Mammary microvascular endothelial cell (primary cell): Measurements from ENCODE around the gene MCCC1.

GRCh38 chr3:181304049-181304433 lies 314.5 kb upstream of the DNAJC19 start:
- RAMPAGE, long total RNA: no peak

DNA sequence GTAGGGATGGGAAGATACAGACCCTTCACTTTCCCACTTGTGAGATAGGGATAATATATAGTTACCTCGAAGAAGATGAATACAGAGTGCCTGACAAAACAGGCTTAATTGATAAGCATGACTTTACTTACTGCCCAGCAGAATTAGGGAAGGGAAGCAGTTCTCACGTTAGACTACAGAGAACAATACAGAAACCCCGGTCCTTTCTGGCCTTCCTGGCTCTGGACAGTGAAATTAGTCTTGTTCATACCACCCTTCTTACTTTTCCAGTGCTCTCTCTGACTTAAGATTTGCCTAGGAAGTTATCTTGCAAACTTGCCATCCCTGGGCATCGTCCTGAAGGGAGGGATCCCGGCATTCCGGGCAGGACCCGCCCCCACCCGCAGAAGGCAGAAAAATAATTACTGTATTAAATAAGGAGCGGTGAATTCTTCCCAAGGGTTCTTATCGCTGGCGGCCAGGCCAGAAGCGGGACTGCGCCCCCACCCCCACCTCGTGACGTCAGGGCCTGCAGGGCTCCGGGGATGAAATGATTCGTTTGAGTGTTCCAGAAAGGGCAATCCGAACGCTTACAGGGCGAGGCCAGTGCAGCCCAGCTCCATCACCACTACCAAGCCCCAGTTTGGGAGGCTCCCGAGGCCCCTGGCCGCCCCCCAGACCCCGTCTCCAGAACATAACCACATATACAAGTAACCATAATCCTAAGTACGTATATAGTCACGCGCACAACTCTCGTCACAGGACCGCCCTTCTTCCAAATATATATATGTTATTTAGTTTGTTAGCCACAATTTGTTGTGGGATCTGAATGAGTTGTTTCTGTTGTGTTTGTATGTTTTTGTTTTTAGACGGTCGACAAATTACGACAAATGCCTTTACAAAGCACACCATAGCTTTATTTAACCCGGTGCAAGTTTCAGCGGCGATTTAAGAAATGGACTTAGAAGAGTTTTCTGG lies 8.5 kb downstream of the SOX2 start:
- RAMPAGE, long total RNA: no peak

- RAMPAGE, long total RNA: no peak
These were observed 15.0 kb downstream of the SOX2 start for GRCh38 chr3:181726319-181727591.

DNA sequence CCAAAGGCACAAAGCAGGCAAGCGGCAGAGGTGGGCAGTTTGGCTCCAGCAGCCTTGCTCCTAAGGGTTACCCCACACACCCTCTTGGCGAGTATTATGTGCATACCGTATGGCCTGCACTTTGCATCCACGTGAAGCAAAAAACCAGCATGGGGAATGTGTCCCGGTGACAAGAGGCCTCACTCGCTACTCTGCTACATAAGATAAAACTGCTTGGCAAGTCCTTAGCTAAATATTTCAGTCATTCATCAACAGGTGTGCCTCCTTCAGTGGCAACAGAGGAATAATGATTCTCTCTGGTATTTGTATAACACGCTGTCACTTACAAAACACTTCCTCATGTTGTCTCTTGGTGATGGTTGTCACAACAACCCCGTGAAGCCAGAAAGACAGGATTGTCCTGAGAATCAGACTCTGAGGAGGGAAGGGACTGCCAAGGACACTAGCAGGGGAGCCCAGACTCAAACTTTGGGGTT lies 150.7 kb upstream of the ATP11B start:
- RAMPAGE, long total RNA: no peak

GRCh38 chr3:182682123-182682496 lies 111.2 kb upstream of the ATP11B start:
- RAMPAGE, long total RNA: no peak

DNA sequence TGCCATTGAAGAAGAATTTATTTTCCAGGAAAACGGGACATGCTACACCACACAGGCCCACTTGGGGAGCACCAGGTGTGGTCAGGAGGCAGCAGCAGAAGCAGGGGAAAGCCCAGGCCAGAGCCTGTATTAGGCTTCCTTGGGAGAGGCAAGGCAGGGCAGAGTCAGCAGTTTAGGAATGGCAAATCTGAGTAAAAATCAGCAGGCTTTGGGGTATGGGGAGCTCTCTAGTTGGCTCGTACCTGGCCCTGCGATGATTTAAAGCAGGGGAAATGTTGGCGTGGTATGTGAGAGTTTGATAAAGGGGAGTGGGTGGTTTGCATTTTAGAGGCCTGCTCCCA lies 88.3 kb upstream of the ATP11B start:
- RAMPAGE, long total RNA: no peak

DNA sequence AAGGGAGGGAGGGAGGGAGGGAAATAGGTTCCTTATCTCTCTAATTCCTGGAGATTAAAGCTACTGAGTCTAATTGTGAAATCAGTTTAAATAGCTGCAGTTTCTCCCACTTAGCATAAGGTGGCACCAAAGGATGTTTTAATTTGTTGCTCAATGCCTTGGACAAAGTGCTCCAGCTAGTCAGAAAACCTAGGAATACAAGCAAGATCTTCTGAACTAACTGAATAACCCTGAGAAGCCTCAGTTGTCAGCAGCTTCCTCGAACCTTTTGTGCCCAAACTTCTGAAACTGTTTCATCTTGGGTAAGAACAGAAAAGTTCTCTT lies 79.2 kb upstream of the ATP11B start:
- RAMPAGE, long total RNA: no peak

- RAMPAGE, long total RNA: no peak
These were observed 87.4 kb downstream of the ATP11B start for GRCh38 chr3:182880697-182881070.

GRCh38 chr3:182889989-182890376 lies 90.4 kb downstream of the DCUN1D1 start:
- RAMPAGE, long total RNA: no peak

DNA sequence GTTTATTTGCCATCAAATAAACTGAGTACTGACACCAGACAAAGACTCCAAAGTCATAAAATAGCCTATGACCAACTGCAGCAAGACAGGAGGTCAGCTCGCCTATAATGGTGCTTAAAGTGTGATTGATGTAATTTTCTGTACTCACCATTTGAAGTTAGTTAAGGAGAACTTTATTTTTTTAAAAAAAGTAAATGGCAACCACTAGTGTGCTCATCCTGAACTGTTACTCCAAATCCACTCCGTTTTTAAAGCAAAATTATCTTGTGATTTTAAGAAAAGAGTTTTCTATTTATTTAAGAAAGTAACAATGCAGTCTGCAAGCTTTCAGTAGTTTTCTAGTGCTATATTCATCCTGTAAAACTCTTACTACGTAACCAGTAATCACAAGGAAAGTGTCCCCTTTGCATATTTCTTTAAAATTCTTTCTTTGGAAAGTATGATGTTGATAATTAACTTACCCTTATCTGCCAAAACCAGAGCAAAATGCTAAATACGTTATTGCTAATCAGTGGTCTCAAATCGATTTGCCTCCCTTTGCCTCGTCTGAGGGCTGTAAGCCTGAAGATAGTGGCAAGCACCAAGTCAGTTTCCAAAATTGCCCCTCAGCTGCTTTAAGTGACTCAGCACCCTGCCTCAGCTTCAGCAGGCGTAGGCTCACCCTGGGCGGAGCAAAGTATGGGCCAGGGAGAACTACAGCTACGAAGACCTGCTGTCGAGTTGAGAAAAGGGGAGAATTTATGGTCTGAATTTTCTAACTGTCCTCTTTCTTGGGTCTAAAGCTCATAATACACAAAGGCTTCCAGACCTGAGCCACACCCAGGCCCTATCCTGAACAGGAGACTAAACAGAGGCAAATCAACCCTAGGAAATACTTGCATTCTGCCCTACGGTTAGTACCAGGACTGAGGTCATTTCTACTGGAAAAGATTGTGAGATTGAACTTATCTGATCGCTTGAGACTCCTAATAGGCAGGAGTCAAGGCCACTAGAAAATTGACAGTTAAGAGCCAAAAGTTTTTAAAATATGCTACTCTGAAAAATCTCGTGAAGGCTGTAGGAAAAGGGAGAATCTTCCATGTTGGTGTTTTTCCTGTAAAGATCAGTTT lies 59.9 kb downstream of the DCUN1D1 start:
- RAMPAGE, long total RNA: no peak

GRCh38 chr3:182925393-182926058 lies 54.8 kb downstream of the DCUN1D1 start:
- RAMPAGE, long total RNA: no peak

DNA sequence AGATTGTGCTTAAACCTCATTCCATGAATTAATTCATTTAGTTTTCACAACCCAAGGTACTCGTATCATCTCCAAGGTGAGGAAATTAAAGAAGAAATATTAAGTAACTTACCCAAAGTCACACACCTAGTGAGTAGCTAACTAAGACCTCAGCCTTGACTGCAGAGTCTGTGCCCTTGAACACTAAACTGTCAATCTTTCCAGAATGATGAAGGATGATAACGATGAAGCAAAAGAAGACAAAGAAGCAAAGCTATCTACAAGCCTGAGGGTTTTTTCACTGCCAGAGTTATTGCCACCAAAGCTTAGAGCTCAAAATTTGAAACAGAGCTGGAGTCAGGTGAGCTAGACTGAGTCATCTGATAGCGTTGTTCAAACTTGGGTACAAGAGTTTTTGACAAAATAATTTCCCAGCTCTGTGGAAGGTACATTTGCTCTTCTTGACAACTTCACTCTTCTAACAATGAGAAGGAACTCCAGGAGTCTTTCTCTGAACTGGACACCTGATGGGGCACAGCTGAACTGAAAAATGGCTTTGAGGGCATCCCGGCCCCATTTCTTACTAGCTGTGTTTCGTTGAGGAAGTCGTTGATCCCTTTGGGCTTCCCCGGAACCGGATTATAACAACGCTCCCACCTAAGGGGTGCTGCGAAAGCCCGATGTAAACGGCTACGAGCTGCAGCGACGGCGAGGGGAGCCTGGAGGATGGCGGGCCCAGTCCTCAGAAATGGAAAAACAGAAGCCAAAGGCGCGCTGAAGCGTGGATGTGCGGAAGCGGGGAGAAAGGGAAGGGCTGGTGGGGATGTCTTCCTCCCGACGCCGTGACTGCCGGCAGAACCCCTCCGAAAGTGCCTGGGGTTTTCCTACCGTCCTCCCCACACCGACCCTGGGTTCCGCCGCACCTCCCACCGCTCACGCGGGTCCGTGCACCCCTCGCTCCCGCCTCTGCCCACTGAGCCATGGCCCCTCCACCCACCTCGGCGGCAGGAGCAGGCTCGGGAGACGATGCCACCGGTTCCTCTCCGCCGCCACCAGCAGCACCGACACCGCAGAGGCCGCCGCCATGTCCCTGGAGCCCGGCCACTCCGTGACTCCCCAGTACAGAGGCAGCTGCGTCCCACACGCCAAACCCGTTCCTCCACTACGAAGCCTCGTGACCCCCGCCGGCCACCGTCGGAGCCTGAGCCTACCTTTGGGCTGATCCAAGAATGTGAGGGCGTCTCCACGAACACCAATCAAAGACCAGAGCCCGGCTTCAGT lies at the start of gene MCCC1:
TSS of gene MCCC1 (minus strand) at position 1,121 of the 1,260 bp plus-strand sequence.
- RAMPAGE, long total RNA: start-site peak on the minus strand centred at position 1,138 of the sequence, 76 bp wide, 261 and 37 reads in 2 replicates

DNA sequence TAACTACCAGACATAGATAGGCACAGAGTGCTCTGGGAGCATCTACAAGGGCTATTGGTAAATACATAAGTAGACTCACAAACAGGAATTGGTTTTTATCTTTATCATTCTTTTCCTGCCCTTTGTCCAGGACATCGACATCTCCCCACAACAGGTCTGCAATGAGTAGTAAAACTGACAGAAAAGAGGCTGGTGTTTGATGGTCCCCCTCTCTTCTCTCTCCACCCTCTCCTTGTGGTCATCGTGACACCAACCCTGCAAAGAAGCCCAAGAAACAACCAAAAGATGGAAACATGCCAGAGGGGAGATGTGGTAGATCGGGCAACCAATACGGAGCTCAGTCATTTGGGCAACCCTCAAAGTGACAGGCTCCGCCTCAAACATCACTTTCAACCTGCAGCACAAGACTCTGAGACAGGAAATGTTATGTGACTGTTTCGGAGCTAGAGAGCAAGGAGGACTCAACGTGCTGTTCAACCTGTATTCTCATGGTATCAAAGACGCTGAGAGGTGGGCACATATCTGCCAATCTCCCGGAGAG lies 28.6 kb upstream of the B3GNT5 start:
- RAMPAGE, long total RNA: no peak

DNA sequence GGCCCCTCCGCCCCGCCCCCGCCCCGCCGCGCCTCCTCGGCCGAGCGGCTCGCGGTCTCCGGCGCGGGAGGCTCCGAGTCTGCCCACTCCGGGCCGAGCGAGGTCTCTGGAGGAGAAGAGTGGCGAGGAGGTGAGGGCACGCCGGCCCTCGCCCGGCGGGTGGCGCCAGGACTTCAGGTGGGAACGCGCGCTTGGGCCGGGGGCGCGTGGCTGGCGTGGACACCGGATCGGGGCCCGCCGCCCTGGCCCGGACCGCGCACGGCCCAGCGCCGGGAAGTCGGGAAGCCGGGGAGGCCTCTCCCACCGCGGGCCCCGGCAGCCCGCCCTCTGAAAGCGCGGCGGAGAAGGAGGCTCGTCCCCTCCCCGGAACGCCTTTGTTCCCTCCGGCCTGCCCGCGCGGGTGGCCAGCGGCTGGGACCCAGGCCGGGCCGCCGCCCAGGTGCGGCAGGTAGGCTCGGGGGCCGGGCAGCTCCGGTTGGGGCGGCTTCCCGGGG lies 1.1 kb downstream of the B3GNT5 start:
- RAMPAGE, long total RNA: no peak

GRCh38 chr3:183381092-183381503 lies 47.3 kb downstream of the MCF2L2 start:
- RAMPAGE, long total RNA: no peak

GRCh38 chr3:183392452-183392902 lies 35.9 kb downstream of the MCF2L2 start:
- RAMPAGE, long total RNA: no peak

- RAMPAGE, long total RNA: no peak
These were observed 1.2 kb downstream of the MCF2L2 start for GRCh38 chr3:183427178-183427750.

DNA sequence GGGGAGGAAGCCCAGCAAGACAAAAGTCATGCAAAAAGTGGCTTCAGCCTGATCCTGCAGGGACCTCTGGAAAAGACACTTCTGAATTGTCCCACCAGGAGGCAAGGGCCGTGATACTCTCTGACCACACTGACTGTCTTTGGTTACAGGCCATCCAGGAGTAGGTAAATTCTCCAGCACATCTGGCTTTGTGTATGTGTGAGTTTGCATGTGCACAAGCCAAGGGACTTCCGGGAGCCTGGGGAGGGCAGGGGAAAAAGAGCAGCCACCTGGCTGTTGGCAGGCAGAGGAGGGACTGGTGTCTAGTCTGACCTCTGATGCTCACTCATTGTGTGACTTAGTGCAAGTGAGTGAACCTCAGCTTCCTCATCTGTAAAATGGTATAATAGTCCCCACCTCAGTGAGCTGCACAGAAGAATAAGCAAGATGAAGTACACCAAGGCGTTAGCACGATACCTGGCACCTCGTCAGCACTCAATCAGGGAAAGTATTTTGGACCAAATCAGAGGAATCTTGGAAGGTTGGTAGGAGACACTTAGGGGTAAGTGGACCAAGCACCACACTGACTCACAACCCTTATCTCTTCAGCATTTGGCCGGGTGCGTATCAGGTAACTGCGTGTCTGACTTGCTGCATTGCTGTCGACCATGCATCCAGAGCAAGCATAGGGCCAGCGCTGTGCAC lies 19.2 kb downstream of the KLHL6 start:
- RAMPAGE, long total RNA: no peak

GRCh38 chr3:183541639-183542153 lies 13.8 kb downstream of the KLHL6 start:
- RAMPAGE, long total RNA: no peak

DNA sequence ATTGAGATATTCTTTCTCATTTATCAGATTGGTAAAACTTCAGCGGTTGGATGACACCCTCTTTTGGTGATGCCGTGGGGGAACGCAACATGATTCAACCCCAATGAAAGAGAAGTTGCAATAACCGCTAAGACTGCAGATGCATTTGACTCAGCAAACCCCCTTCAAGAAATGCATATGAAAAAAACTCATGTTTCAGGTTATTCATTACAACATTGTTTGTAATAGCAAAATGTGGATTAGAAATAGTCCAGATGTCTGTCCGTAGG lies 3.5 kb downstream of the KLHL6 start:
- RAMPAGE, long total RNA: no peak